Thyroid gland (tissue), 7 donors: ENCODE measurements around the genes TSPAN12, TAS2R16 and LRRC4.

- PRO-cap, 2 experiments = peak in 2 of 2 experiments; most common plus-strand start chr7:120857760 (in 2); most common minus-strand start chr7:120857669 (in 1)
- RAMPAGE, long total RNA, 5 experiments = start-site peak on the minus strand in 4 of 5 experiments, at chr7:120857947-120858347 at its widest, 16 to 162 reads per replicate
These were observed at the start of gene TSPAN12 for GRCh38 chr7:120857513-120858766. Gene TSPAN12 (minus strand): TSS chr7:120858144.

- PRO-cap, 2 experiments = no peak in any of the 2 experiments
- RAMPAGE, long total RNA, 5 experiments = no peak in any of the 5 experiments
These were observed 141.9 kb upstream of the WNT16 start for GRCh38 chr7:121186704-121187418.

DNA sequence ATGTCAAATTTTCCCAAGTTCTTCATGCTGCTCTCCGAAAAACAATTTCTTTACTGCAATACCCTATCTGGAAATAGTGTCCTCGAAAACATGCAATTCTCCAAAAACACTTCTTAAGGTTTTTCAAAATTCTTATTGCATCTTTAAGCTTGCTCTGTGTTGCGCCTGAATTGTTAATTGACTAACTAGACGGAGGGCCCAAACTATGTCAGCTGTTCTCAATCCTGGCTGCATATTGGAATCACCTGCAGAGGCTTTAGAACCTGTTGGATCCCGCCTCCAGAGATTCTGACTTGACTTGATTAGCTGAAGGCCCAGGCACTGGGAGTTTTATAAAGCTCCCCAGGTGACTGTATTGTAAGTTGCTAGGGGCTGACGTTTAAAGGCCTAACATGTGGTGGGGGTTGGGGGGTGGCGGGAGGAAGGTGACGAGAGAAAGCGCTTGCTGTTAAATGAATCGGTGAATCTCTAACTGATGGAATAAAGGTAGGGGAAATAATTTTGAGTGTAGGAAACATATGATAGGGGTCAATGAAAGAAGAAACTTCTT lies 224.8 kb upstream of the FAM3C start:
- PRO-cap, 2 experiments = no peak in any of the 2 experiments
- RAMPAGE, long total RNA, 5 experiments = no peak in any of the 5 experiments

DNA sequence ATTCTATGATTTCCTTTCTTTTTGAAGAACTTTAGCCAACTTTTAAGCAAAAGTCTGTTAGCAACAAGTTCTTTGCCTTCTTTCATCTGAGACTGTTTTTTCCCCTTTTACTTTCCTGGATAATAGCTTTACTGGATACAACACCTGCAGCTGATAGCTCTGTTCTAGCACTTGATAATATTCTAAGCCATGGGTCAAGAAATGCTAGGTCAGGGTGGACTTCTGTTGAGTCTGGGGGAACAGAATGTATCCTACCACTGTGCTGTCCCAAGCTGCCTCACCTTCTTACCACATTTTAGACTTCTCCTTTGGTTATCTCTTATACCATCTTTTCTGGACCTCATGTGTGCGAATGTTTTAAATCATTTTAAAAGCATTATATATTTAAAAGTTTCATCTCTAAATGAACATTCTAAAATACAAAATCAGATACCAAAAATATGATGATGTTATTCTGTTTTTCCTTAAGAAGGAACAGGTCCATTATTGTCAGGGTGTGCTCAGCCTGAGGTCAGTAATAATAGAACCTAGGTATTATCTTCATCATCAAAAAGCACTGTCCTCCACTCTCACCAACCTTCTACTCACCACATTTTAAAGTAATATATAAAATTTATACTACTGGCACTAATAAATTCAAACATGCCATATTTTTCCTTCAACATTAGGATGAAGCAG lies 57.5 kb downstream of the CADPS2 start:
- PRO-cap, 2 experiments = no peak in any of the 2 experiments
- RAMPAGE, long total RNA, 5 experiments = no peak in any of the 5 experiments

GRCh38 chr7:122885873-122886356 lies 345 bp downstream of the CADPS2 start:
- PRO-cap, 2 experiments = peak in 2 of 2 experiments; most common plus-strand start chr7:122886152 (in 1); most common minus-strand start chr7:122886230 (in 2)
- RAMPAGE, long total RNA, 5 experiments = no peak in any of the 5 experiments

DNA sequence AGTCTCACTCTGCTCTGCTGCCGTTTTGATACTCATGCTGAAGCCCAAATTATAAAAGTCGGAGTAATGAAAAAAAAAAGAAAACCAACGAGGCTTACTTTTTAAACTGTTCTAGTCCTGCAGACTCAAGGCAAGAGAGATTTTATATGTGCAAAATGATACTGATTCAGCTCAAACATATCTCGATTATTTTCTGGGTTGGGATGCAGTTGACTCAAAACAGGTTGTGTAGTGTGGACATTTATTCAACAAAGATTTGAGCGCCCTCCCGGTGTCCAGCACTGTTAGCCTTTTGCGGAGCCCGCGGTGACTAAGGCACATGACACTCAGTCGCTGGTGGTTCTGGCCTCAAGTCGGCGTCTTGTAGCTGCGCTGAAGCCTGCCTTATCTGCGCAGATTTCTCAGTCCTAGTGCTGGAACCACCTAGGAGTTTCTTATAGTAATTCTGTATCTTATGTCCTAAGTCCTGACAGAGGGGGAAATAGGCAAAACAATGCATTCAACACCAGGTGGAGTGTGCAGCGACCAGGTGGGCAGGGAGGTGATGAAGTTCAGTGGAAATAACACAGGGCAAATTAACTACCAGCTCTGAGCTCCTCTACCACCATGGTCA lies 960 bp upstream of the CADPS2 start:
- PRO-cap, 2 experiments = peak in 1 of 2 experiments; most common plus-strand start position 329 of the sequence (in 1); most common minus-strand start position 294 of the sequence (in 1)
- RAMPAGE, long total RNA, 5 experiments = no peak in any of the 5 experiments

DNA sequence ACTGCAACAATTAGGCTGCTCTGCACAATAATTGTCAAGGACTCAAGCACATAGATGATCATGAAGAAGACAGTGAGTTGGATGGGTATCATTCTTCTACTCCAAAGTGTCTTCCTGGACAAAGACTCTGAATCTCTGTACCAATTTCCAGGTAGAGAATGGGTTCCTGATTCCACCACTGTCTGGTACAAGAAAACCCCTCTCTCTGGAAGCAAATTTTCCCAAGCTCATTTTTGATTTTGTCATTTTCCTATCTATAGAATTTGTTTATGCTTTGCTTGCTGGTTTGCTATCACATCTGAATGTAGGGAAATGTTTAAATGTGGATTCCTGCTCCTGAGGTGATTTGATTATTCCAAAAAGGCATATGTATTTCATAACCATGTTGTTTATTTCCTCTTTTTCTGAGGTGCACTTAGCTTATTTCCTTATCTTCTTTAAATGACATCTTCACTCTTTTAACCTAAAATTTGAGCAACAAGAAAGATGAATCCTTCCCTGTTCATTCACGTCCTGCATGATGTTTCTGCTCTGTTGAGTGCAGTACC lies at the start of gene TAS2R16:
TSS of gene TAS2R16 (minus strand) at position 158 of the 548 bp plus-strand sequence.
- PRO-cap, 2 experiments = no peak in any of the 2 experiments
- RAMPAGE, long total RNA, 5 experiments = no peak in any of the 5 experiments

- PRO-cap, 2 experiments = peak in 1 of 2 experiments; most common minus-strand start chr7:123216930 (in 1)
- RAMPAGE, long total RNA, 5 experiments = no peak in any of the 5 experiments
These were observed 17.0 kb upstream of the SLC13A1 start for GRCh38 chr7:123216790-123217049.

DNA sequence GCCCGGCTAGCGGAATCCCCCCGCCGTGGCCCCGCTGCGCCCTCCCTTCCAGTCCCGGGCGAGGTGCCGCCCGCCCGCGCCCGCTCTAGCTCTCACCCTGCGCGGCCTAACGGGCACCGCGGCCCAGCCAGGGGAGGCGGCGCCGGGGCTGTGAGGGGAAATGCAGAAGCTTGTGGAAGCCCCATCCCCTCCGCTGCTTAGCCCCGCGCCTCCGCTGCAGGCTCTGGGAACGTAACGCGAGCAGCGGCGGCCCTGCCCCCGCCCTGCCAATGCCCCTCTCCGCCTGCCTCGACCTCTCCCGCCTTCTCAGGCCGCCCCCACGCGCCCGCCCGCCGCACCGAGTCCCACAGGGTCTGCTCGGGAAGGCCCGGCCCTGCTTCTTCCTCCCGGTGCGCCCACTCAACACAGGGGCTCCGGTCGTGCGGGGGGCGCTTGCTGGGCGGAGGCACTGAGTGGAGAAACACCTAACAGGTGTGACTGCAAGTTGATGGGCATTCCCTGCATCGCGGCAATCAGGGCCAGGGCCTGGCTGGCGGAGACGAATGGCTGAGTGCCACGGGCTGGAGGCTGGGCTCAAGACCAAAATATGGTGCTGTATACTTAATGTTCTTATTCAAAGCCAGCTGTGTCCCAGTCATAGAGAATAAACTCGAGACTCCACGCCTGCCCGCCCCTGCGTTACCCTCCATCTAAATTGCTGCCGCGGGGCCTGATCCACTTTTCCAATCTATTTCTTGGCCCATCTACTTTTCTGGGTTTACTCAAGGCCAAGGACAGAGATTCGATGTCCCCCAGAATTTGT lies 530 bp upstream of the TMEM229A start:
- PRO-cap, 2 experiments = no peak in any of the 2 experiments
- RAMPAGE, long total RNA, 5 experiments = no peak in any of the 5 experiments

DNA sequence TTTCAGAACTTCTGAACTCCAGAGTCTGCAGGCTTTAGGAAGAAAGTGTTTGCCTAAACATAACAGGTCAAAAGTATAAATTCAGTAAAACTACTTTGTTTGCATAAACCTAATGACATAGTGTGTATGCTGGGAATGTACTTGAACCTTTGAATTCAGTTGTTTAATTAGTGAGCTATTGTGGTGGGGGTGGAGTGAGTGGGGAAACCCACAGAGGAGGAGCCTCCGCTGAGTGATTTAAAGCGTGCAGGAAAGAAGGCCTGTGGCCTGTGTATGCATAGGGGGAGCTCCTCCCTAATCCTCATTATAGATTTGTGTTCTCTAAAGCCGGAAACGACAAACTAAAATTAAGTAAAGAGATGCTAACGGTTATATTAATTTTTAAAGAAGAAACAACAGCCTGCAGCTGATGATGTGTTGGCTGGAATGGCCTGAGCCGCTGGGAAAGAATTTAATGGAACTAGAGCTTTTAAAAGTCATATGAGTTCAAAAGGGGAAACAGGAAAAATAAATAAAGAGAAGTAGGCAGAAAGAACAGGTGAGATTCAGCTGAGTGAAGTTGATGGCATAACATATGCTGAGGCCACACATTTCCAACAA lies 595.0 kb downstream of the GRM8 start:
- PRO-cap, 2 experiments = no peak in any of the 2 experiments
- RAMPAGE, long total RNA, 5 experiments = no peak in any of the 5 experiments

- PRO-cap, 2 experiments = peak in 2 of 2 experiments; most common plus-strand start chr7:127393130 (in 1); most common minus-strand start chr7:127393073 (in 1)
- RAMPAGE, long total RNA, 5 experiments = no peak in any of the 5 experiments
These were observed 673 bp upstream of the ZNF800 start for GRCh38 chr7:127392972-127393789.

DNA sequence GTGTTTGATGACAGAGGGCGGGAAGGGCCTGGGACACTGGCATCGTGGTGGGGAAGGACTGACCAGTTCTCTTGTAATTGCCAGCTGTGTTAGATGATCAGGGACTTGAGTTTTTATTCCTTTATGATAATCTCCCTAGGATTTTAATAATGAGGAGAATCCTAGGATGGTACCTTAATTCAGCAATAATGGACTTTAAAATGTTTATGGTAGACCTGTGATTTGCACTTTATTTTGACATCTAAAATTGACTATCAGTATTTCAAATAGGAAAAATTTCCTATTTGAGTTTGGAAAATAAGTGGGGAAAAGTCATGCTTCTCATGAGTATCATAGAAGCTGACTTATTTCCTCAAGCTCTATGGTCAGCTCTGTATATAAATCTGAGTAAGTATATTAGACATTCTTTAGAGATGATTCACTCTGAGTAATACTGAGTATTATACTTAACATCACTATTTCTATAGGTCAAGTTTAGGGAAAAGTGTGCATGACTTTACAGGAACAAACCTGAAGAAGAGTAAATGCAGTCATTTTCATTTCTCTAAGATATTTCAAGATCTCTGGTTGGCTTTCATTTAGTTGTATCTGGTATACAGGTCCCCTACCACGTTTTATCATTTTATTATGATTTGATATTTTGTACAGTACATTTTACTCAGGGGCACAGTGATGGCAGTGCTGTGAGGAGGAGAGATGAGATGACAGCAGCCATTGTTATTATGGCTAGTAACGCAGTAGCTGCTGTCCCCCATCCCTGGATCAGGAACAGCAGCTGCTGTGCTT lies 15.0 kb downstream of the SND1 start:
- PRO-cap, 2 experiments = no peak in any of the 2 experiments
- RAMPAGE, long total RNA, 5 experiments = no peak in any of the 5 experiments

DNA sequence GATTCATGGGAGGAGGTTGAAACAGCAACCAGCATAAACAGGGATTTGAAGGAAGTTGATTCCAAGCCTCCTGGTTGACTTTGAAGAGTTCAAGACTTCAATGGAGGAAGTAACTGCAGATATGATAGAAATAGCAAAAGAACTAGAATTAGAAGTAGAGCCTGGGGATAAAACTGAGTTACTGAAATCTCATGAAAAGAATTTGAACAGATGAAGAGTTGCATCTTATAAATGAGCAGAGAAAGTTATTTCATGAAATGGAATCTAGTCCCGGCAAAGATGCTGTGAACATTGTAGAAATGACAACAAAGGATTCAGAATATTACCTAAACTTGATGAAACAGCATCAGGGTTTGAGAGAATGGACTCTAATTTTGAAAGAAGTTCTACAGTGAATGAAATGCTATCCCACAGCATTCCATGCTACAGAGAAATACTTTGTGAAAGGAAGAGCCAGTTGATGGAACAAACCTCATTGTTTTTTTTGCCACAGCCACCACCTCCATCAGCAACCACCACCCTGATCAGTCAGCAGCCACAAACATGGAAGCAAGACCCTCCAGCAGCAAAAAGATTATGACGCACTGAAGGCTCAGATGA lies 98.9 kb downstream of the LRRC4 start:
- PRO-cap, 2 experiments = no peak in any of the 2 experiments
- RAMPAGE, long total RNA, 5 experiments = no peak in any of the 5 experiments

DNA sequence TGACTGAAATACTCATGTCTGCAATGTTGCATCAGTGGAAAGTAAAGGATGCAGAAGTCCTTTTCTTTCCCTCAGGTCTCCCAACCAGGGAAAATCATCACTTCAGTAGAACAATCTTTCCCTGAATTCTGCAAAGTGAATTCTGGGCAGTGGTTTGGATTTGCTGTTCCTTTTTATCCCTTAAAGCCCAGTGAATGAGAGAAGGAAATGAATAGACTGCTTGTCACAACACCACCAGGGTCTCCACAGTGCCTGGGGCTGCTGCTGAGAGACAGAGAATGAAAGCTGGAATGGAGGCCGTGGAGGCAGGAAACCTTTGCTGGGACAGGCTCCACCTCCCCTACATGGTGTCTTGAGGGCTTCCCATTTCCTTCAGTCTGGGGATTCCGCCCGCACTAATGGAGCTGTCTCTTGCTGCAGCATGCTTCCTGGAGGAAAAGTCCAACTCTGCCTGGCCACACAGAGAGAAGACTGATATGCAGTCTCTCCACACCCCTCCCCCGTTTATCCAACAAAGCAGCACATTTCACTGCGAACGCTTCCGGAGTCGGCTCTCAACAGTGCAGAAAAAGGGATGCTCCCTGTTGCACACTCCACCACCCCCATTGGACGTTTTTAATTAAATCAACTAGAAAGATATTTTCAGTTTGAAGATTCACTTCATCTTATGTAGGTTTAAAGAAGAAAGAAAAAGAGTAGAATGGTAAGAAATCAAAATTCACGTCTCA lies 54.5 kb downstream of the LRRC4 start:
- PRO-cap, 2 experiments = no peak in any of the 2 experiments
- RAMPAGE, long total RNA, 5 experiments = no peak in any of the 5 experiments

GRCh38 chr7:127995917-127996364 lies 35.3 kb downstream of the LRRC4 start:
- PRO-cap, 2 experiments = no peak in any of the 2 experiments
- RAMPAGE, long total RNA, 5 experiments = no peak in any of the 5 experiments

- PRO-cap, 2 experiments = no peak in any of the 2 experiments
- RAMPAGE, long total RNA, 5 experiments = no peak in any of the 5 experiments
These were observed 27.5 kb downstream of the LRRC4 start for GRCh38 chr7:128003602-128004206.

DNA sequence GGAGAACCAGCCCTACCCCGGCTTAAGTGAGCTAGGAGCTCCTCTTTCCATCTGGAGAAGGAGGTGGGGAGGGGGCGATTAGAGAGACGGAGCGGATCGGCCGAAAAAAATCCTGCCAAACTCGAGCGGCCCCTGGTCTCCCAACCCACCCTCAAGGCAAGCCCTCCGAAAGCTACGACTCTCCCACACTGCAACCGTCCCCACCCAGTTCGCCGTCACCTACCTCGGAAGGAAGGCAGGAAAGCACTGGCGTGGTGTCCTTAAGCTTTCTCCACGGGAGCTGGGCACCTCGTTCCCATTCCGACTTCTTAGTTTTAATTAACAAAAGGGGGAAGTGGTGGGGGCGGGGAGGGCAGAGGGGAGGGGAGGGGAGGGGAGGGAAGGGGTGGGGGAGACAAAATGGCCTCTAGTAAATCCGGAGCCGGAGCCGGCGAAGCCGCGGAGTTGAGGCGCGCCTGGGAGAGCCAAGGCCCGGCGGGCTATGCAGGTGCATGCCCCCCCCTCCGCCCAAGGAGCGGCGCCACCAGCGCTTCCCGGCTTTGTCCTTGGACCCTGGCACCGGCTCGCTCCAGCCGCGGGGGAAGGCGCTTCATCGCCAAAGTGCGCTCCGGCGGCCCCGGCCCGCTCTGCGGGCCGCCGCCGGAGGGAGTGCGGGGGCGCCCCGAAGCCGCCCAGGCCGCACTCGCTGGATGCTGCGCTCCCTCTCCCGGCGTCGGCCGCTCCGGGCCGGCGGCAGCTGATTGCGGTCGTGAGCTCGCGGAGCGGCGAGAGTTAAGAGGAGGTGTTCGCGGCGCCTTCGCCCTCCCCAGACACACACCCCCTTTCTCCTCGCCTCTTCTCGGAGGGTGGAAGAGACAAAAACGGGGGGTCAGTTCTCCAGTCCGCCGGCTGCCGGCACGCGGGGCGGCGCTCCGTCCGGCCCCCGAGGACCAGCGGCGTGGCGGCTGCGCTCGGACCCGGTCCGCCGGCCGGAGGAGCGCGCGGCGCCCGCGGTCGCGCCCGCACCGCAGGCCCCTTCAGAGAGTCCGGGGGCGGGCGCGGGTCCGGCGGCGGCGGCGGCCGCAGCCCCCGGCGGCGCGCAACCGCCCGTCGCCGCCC lies at the start of gene LRRC4:
TSS of gene LRRC4 (minus strand) at position 748 of the 1,098 bp plus-strand sequence.
- PRO-cap, 2 experiments = peak in 2 of 2 experiments; most common plus-strand start position 889 of the sequence (in 2)
- RAMPAGE, long total RNA, 5 experiments = no peak in any of the 5 experiments

- PRO-cap, 2 experiments = no peak in any of the 2 experiments
- RAMPAGE, long total RNA, 5 experiments = no peak in any of the 5 experiments
These were observed 43.2 kb upstream of the LRRC4 start for GRCh38 chr7:128074422-128074875.

GRCh38 chr7:128088258-128088531 lies 57.0 kb upstream of the LRRC4 start:
- PRO-cap, 2 experiments = no peak in any of the 2 experiments
- RAMPAGE, long total RNA, 5 experiments = no peak in any of the 5 experiments

- PRO-cap, 2 experiments = no peak in any of the 2 experiments
- RAMPAGE, long total RNA, 5 experiments = no peak in any of the 5 experiments
These were observed 77.7 kb upstream of the LRRC4 start for GRCh38 chr7:128108691-128109506.